Helper T cell (primary cell): ENCODE results near the genes ELAVL3, ZNF653 and TNPO2.

DNA sequence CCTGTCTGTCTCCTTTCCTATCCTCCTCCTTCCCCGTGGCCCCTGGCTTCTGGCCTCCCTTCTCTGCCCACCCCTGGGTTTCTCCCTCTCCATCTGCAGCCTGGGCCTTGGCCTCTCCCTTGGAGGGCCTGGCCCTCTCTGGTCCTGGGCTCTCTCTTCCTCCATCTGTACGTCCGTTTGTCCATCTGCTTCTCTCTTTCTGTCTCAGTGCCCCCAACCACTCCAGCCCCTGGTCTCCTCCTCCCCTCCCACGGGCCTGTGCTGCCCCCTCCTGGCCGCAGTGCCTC, 11.2 kb downstream of the PRKCSH start:
- PRO-cap, 2 experiments = no peak in any of the 2 experiments

GRCh38 chr19:11480530-11481432, at the start of gene ELAVL3:
TSS of gene ELAVL3 (minus strand) at chr19:11481046.
- PRO-cap, 2 experiments = no peak in any of the 2 experiments

DNA sequence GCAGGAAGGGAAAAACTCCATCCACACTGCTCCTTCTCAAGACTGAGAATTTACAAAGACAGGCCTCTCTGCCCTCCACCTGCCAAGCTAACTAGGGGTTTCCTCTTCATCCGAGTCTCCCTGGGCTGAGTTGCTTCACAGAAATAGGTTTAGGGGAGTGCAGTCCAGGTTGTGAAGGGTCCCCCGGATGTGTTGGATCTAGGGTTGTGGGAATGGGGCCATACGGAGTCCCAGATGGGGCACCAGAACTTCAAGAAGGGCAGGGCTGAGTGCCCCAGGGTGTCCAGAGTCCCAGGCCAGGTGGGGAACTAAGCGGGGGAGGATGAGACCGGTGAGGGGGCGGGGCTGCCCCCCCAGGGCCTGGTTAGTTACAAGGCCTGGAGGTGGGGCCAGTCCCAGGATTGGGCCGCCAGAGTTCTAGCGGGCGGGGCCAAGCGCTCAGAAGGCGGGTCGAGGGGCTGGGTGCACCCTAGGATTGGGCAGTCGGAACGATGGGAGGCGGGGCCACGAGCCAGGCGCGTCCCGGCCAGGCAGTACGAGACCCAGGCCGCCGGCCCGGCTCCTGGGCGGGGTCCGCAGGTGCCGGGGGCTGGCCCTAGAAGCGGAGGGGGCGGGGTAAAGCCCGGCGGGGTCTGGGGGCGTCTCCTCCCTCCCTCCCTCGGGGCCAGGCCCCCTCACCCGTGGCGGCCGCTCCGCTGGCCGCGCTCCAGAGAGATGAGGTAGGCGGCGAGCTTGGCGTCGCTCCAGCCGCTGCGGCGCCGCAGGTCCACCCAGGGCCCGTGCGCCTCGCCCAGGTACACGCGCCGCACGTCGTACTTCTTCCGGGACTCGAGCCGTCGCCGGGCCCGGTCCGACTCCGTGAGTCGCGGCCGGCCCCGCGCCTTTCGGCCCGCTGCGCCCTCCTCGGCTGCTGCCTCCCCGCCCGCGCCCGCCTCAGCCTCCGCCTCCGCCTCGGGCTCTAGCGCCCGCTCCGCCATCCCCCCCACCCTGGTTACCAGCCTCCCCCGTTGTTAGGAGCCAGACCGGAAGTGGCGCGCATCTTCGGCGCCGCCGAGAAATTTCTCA, at the start of gene ZNF653:
TSS of gene ZNF653 (minus strand) at position 1,030 of the 1,065 bp plus-strand sequence.
- PRO-cap, 2 experiments = peak in 2 of 2 experiments; most common plus-strand start position 533 of the sequence (in 2); most common minus-strand start position 935 of the sequence (in 2)

DNA sequence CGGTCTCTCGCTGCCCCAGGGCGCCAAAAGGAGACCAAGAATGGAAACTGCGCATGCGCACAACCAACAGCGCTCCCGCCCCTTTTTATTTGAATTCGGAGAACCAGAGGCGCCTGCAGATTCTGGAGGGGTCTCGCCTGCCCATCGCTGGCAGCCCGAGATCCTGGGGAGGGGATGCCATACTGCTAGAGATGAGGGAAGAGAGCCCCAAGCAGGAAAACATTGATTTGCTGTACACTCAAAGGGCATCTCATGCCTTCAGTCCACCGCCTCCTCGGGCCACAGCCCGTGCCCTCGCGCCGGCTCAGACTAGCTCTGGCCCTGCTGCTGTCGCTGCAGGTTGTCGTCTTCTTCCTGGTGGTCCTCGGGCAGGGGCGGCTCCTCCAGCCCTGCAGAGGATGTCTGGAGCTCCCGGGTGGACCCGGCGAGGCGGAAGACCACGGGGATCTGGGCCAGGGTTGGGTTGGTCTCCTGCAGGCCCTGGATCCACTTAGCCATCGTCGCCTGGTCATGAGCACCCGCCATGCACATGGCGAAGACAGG, 307 bp upstream of the ZNF653 start:
- PRO-cap, 2 experiments = peak in 2 of 2 experiments; most common plus-strand start position 89 of the sequence (in 2)

DNA sequence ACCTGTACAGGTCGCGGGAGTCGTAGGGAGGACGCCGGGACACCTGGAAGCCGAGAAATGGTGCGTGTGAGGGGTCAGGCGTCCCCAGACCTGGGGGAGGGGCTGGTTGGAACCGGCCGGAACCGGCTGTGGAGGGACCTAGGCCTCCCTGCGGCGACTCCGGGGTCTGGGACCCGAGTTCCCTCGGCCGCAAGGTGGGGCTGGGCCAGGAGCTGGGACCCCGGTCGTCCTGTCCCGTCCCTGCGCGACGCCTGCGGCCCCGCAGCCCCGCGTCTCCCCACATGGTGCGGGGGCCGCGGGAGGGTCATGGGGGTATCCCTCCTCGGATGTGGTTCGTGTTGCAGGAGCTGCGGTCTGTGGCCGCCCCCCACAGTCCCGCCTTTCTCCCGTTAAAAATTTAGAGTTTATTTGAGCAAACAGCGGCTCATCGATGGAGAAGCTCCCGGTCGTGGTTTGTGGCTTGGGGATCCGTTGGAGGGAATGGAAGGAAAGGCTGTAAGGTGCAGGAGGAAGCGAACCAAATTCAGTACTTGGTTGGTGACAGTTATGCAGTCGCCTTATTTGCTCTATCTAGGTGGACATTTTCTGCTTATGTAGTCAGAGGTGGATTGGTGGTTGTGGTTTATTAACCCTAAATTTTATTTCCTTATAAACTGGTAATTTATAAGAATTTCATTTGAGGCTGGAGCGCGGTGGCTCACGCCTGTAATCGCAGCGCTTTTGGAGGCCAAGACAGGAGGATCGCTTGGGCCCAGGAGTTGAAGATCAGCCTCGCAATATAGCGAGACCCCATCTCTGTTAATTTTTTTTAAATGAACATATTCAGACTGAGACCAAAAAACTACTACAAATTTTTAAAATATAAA, 521 bp downstream of the ZNF627 start:
- PRO-cap, 2 experiments = peak in 2 of 2 experiments; most common plus-strand start position 403 of the sequence (in 1); most common minus-strand start position 253 of the sequence (in 2)

DNA sequence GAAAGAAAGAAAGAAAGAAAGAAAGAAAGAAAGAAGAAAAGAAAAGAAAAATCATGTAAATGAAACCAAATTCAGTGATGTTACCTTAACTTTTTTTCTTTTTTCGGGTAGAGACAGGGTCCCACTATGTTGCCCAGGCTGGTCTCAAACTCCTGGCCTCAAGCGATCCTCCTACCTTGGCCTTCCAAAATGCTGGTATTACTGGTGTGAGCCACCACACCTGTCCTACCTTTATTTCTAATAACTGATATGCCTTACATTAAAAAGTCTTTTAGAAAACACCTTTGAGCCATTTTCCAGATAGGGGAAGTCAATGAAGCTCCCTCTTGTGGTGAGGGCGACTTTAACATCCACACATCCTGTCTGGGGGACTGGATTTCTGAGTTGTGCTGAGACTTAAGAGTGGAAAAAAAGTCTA, 2.1 kb upstream of the ZNF440 start:
- PRO-cap, 2 experiments = no peak in any of the 2 experiments

- PRO-cap, 2 experiments = peak in 1 of 2 experiments; most common plus-strand start chr19:11924496 (in 1); most common minus-strand start chr19:11924524 (in 1)
These were observed 483 bp upstream of the ZNF700 start for GRCh38 chr19:11924434-11924813.

DNA sequence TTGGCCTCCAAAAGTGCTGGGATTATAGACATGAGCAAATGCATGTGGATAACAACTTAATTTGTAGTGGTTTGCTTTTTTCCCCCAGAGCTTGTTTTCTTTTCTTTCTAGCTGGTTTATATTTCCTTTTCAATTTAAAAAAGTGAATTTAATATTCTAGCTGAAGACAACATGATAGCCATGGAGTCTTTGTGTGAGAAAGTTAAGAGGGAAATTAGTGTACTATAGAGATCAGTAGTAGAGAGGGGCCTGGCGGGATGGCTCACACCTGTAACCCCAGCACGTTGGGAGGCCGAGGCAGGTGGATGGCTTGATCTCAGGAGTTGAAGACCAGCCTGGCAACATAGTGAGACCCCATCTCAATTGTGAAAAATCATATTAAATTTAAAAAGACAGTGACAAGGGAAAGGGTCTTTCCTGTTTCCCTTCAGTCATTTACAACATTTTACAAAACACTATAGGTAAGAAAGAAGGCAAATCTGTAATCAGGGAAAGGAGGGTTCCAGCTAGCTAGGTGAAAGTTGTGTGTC, 3.7 kb downstream of the ZNF763 start:
- PRO-cap, 2 experiments = no peak in any of the 2 experiments

- PRO-cap, 2 experiments = no peak in any of the 2 experiments
These were observed 5.4 kb upstream of the ZNF20 start for GRCh38 chr19:12145323-12146104.

GRCh38 chr19:12195210-12195665, 32.3 kb downstream of the ZNF136 start:
- PRO-cap, 2 experiments = no peak in any of the 2 experiments

DNA sequence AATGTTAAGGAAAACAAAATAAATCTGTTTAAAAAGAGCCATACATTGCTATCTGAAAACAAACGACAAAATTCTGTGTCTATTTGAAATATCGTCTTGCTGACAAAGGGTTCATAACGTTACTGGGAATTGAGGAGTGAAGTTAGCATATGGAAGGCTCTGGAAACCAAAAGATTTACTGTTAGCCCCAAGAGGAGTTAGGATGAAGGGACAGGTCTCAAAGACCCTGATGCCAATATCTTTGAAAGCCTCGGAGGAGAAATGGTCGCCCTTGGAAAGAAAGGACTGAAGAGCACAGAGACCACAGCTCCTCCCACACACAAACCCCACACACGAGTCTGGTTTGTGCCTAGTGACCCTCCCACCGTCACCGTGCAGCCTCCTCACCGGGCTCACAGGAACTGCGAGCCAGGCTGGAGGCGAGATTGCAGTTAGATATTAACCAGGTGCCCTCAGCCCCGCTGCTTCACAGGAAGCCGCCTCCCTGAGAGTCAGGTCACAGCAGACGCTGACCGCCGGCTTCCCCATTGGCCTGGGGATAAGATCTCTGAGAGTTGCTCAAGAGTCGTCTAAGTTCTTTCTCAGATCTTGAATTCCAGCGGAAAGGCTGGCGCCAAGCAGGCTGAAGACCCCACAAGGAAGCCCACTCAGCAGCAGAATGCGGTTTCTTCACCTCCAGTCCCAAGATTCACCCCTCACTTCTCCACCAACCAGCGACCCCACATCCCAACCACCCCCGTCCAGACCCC, 982 bp downstream of the ZNF44 start:
- PRO-cap, 2 experiments = peak in 2 of 2 experiments; most common plus-strand start position 469 of the sequence (in 1); most common minus-strand start position 405 of the sequence (in 1)

GRCh38 chr19:12494966-12496295, 10.8 kb upstream of the ZNF709 start:
- PRO-cap, 2 experiments = peak in 2 of 2 experiments; most common plus-strand start chr19:12495429 (in 2); most common minus-strand start chr19:12495314 (in 2)

- PRO-cap, 2 experiments = peak in 2 of 2 experiments; most common plus-strand start chr19:12722725 (in 1); most common minus-strand start chr19:12722531 (in 1)
These were observed 1.5 kb downstream of the TNPO2 start for GRCh38 chr19:12721941-12722901.

- PRO-cap, 2 experiments = no peak in any of the 2 experiments
These were observed at the start of gene TNPO2 for GRCh38 chr19:12723193-12724487. TSS of gene TNPO2 (minus strand) at chr19:12723932.

DNA sequence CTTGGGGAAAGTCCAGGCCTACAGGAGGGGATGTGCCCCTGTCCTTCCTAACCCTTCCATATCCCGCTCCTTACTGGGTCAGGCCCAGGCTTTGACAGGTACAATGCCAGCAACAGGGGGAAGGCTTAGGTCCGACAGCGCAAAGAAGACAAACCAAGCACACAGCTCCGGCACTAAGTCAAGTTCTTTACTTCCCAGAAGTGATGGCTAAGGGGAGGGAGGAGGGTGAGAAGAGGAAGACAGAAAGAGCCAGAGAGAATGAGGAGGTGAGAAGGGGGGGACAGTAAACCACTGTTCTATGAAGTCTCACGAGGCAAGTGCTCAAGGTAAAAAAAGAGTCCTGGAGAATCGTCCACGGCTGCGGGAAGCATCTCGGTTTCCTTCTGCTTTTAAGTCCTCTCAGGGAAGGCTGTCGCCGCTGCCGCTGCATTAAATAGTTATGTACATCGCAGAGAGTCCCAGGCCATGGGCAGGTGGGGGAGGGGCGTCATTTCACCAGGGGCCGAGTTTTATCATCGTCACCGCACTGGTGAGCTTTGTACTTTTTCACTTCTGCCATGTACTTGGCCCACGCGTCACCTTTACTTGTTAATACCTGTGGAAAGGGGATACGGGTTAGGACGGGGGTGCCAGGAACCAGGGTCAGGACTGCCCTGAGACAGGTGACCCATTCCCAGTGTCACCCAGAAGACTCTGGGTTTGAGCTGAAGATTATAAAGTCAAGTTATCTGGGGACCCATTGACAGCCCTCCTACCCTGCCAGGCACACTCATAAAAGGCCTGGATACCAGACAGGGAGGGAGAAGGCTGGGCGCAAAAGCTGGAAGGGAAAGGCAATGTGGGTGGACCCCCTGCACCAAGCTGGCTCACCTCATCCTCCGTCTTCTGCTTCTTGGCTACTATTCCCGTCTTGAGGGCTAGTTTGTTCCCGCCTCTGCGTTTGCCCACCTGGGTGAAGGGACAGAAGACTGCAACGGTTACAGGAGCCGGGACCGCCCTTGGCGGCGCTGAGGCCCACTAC, 3.7 kb downstream of the TRIR start:
- PRO-cap, 2 experiments = no peak in any of the 2 experiments

DNA sequence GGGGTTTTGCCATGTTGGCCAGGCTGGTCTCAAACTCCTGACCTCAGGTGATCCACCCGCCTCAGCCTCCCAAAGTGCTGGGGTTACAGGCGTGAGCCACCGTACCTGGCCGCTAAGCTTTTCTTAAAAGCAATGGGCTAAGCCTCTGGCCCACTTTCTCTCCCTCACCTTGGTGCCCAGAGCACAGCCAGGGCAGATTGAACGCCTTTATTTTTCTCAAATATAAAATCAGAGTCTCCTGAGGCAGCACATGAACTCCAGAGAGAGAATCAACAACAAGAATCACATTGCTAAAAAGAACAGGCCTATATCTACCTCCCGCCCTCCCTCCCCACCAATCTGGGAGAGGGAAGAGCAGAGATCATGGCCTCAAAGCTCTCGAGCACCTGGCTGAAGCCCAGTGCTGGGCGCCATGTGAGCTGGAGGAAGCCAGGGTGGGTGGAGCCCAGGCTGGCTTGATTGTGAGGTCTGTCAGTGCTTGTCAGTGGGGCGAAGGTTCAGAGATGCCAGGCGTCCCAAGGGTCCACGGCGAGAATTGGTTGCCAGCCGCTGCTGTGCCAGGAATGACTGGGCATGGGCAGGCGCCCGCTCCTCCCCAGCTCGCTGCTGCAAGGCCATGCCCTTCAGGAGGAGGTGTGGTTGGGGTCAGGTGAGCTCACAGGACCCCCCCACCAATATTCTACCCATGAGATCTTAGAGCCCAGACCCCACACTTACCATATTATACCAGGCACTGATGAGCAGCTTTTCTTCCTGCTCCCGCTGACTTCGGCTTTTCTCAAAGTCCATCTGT, 11.4 kb downstream of the BEST2 start:
- PRO-cap, 2 experiments = no peak in any of the 2 experiments

- PRO-cap, 2 experiments = peak in 1 of 2 experiments; most common minus-strand start chr19:12783869 (in 1)
These were observed 7.4 kb upstream of the JUNB start for GRCh38 chr19:12783728-12784438.

DNA sequence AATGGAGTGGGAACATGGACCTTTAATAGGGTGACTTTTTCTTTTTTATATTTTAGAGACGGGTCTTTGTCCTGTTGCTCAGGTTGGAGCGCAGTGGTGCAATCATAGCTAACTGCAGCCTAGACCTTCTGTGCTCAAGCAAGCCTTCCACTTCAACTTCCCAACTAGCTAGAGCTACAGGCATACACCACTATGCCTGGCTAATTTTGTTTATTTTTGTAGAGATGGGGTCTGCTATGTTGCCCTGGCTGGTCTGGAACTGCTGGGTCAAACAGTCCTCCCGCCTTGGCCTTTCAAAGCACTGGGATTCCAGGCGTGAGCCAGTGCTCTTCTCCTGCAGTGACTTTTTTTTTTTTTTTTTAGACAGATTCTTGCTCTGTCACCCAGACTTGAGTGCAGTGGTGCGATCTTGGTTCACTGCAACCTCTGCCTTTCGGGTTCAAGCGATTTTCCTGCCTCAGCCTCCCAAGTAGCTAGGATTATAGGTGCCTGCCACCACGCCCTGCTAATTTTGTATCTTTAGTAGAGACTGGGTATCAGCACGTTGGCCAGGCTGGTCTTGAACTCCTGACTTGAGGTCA, 3.3 kb downstream of the JUNB start:
- PRO-cap, 2 experiments = no peak in any of the 2 experiments

GRCh38 chr19:12828383-12828930, 5.9 kb downstream of the RTBDN start:
- PRO-cap, 2 experiments = no peak in any of the 2 experiments

GRCh38 chr19:12943281-12944670, 1.9 kb upstream of the RAD23A start:
- PRO-cap, 2 experiments = no peak in any of the 2 experiments